ENCODE measurements around a stretch of chr2.

- RRBS = no CpG with 5 or more reads among the region's 3 CpGs
Measured at GRCh38 chr2:65361714-65362273, 70.6 kb downstream of the SPRED2 start.

DNA sequence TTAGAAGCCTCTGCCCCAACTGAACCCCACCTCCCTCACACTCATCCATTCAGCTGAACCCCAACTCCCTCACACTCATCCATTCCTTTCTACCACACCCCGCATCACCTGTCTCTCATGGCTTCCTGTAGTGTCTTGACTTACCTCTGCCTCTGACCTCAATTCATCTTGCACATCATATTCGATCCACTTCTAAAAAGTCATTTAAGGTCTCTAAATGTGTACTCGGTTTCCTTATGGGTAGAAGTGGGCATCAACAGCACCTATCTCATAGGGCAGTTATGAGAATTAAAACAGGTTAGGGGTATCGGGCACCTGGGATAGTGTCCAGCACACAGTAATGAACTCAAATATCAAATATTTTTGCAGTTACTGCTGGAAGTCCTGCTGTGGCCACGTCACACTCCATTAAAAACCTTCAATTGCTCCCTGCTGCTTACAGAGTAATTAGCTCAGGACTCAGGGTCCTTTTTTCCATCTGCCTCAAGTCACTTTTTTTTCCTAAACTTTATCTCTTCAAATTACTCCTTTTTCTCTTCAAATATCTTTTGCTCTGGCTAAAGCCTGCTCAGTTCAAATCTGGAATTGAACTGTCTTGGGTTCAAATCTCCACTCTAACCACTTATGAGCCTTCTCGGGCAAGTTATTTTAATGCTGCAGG lies 36.9 kb downstream of the SPRED2 start:
- RRBS = no CpG with 5 or more reads among the region's 6 CpGs

DNA sequence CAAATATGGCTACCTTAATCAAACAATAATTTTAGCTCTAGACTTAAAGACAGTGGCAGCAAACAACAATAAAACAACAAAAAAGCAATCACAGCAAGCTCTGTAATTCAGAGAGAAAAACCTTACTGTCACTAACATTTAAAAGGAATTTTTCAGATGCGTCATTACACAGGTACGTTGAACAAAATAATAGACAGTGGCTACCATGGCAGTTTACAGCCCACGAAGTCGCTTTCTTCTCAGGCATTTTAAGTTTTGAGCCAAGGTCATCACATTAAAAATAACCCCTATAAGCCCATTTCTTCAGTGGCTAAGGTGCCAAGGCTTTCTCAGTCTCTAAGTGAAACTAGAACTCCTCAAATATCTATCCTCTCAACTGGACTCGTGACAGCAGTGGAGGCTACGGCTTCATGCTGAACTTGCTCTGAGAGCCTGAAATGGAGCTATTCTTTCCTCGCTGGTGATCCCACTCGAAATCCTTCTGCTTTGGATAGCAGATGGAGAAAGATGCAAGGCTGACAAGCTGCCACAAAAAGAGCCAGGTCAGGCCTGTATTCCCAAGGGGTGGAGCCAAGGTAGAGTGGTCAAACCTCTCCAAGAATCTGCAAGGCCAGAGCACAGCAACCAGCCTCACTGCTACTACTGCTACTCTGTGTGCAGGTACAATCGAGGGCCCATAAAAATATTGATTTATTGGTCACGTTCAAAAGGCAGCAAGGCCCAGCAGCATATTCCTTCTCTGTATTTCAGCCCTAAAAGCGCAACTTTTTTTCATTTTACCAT lies 2.8 kb downstream of the SPRED2 start:
- RRBS = no CpG with 5 or more reads among the region's 11 CpGs

DNA sequence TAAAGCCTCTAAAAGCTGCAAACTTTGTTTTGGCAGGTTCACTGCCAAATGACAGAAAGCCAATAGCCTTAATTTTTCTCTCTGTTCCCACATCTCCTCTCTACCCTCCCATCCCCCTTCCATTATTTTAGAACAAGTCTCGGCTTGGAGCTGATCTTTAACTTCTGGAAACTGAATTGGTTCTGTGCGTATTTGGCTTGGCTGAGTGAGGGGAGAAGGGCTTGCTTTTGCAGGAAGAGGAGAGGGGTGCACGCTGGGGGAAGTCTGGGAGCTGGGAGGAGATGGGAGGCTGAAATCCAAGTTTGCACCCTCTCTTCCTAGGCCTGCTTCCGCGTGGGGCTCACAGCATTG lies 176.0 kb upstream of the SPRED2 start:
- RRBS = no CpG with 5 or more reads among the region's 5 CpGs

- RRBS = no CpG with 5 or more reads among the region's 7 CpGs
Measured at GRCh38 chr2:66434735-66434890, 312 bp upstream of the MEIS1 start.

GRCh38 chr2:66438121-66438882 lies 3.4 kb downstream of the MEIS1 start:
- RRBS = no CpG with 5 or more reads among the region's 18 CpGs

DNA sequence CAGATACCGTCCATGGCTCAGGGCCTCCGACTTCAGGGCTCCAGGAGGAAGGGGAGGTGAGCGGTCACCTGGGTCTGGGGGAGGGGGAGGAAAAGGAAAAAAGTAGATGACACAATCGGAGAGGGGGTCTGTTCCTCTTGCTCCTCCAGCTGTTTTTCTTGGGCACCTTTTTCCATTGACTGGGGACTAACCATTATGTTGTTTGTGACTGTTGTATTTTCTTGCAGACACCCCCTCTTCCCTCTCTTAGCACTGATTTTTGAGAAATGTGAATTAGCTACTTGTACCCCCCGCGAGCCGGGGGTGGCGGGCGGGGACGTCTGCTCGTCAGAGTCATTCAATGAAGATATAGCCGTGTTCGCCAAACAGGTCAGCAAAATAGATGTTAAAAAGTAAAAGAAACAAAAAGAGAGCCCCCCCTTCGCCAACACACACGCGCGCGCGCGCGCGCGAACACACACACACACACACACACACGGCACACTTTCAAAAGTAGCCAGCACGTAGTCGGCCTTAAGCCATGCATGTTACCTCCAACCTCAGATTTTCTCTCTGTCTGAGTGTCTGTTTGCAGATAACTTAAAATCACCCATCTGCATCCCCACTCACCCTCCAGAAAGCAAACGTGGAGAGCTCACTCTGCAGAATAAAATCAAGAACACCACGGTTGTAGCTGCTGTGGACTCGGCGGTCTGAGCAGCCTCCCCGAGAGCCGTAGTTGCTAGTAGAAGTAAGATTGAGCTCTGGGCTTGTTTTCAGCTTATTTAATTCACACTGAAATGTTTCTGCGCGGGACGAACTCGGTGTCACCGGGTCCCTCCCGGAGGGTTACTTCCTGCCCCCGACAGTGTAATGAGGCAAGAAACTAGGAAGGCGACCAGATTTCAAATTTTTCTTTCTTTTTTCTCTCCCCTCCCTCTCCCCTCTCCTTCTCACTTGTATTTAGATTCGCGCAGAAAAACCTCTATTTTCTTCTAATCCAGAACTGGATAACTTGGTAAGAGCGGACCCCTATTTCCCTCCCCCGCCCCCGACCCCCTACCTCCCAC lies 5.0 kb downstream of the MEIS1 start:
- RRBS = no CpG with 5 or more reads among the region's 45 CpGs

DNA sequence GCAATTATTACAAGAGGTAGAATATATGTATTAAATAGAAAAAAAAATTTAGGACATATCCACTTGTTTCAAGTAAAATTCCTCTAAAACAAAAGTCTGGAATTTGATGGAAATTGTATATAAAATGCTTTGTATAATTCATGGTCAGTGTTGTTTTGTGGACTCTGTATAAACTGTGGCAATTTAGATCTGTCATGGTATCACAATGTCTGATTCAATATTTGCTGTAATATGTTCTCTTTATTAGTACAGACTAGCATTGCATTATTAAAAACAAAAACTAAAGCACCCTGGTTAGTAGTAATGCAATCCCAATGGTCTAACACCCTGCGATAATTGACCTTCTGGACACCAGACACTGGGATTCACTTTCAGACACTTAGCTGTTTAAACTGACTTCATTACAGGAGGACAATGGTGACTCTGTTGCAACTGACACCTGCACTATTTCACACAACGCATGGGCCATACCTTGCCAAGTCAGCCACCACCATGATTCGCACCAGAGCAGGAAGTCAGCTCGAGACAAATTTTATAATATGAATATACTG lies 150.5 kb downstream of the MEIS1 start:
- RRBS = no CpG with 5 or more reads among the region's 4 CpGs

DNA sequence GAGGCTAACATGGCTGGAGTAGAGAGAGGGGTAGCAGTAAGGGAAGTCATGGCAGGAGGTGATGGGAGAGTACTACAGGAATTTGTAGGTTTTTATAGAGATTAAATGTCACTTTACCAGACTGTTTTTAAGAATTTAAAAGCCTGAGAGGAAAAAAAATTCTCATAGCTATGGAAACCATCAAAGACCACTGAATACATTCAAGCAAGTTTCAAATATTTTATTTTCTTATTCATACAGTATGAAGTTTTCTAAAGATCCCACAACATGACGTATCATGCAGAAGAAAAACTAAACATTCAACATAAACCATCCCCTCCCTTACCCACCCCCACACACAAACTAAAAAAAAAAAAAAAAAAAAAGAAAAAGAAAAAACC lies 21.0 kb downstream of the PNO1 start:
- RRBS = no CpG with 5 or more reads among the region's 1 CpG

DNA sequence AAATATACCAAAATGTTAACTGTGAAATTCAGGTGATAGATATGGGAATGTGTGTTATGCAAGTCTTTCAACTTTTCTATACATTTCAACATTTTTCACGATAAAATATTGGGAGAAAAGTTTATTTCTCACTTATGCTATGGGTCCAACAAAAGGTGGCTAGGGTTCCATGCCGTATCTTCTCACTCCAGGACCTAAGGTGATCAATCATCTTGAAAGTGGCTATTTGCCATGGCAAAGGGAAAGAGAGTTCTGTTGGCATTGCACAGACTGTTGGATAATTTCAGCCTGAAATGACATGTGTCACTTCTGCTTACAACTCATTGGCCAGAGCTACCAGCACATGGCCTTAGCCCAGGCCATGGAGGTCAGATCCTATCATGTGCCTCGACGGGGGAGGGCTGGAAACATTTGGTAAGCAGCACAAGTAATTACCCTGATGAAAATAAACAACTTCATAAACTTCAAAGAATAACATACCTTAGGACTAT lies 32.3 kb downstream of the CNRIP1 start:
- RRBS = no CpG with 5 or more reads among the region's 4 CpGs

GRCh38 chr2:68383219-68384182 lies 18.4 kb downstream of the PLEK start:
- RRBS = no CpG with 5 or more reads among the region's 4 CpGs

DNA sequence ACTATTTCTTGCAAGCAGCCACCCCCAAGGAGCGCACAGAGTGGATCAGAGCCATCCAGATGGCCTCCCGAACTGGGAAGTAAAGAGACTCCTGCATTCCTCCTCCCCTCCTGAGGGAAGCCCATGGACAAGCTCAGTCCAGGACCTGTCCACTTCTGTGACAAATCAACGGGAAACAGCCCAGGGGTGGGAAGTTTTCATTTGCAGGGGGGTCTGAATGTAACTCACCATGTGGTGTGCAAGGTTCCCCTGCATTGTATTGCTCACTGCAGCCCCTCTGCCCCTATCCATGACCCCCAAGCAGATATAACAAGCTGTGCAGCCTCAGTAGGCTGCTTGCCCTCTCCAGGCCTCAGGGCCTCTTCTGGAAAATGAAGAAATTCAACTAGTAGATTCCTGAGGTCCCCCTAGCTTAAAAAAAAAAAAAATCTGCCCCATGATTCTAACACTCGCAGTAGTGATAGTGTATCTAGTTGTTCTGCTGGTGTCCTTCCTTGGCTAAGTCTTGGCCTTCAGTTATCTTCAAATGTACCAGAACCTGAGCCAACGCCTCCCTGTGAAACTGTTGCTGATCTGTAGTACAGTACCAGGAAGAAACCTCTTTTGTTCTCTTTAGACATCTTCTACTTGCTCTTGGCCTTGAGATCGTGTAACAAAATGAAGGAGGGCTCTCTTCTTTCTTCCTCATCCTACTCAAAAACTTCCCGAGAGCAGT lies 30.8 kb downstream of the PLEK start:
- RRBS = no CpG with 5 or more reads among the region's 7 CpGs

- RRBS = no CpG with 5 or more reads among the region's 10 CpGs
Measured at GRCh38 chr2:68426724-68427684, 40.1 kb downstream of the FBXO48 start.

- RRBS = no CpG with 5 or more reads among the region's 3 CpGs
Measured at GRCh38 chr2:68441638-68441993, 25.5 kb downstream of the FBXO48 start.

- RRBS = no CpG with 5 or more reads among the region's 3 CpGs
Measured at GRCh38 chr2:68558786-68559151, 84.6 kb upstream of the PROKR1 start.

GRCh38 chr2:68679239-68680410 lies 36.2 kb downstream of the PROKR1 start:
- RRBS = no CpG with 5 or more reads among the region's 34 CpGs

GRCh38 chr2:68726865-68727431 lies 7.7 kb upstream of the ARHGAP25 start:
- RRBS = no CpG with 5 or more reads among the region's 10 CpGs

- RRBS = no CpG with 5 or more reads among the region's 10 CpGs
Measured at GRCh38 chr2:68732053-68732473, 2.5 kb upstream of the ARHGAP25 start.

- RRBS = no CpG with 5 or more reads among the region's 7 CpGs
Measured at GRCh38 chr2:68768273-68768941, 33.8 kb downstream of the ARHGAP25 start.

All from choroid plexus epithelial cell (primary cell).